ENCODE data around the genes PPY and PYY.

- CAGE, long polyA plus RNA: no peak
- RRBS: no CpG with 5 or more reads among the region's 21 CpGs
Observed at GRCh38 chr17:43816356-43817122, 16.4 kb downstream of the MPP3 start.

DNA sequence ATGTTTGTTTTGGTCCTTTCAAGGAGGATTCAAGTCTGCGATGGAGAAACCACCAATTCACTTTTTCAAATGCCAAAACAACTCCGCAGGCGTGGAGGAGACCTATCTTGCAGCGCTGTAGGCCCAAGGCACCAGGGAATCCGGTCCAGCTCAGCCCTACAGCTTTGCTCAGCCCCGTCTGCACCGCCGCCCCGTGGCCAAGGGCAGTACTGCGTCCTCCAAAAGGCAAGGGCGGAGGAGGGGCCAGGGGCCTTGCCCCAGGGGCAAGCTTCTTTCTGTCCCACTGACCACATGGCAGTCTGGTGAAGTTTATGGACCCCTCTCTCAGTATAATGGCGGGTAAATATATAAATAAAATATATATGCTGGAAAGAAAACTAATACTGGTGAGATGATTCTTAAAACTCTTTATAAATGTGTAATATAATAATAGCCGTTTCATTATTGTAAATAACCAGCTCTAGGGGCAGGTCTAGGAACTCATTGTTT is 691 bp upstream of the CD300LG start:
- CAGE, long polyA plus RNA: no peak
- RRBS: no CpG with 5 or more reads among the region's 13 CpGs

DNA sequence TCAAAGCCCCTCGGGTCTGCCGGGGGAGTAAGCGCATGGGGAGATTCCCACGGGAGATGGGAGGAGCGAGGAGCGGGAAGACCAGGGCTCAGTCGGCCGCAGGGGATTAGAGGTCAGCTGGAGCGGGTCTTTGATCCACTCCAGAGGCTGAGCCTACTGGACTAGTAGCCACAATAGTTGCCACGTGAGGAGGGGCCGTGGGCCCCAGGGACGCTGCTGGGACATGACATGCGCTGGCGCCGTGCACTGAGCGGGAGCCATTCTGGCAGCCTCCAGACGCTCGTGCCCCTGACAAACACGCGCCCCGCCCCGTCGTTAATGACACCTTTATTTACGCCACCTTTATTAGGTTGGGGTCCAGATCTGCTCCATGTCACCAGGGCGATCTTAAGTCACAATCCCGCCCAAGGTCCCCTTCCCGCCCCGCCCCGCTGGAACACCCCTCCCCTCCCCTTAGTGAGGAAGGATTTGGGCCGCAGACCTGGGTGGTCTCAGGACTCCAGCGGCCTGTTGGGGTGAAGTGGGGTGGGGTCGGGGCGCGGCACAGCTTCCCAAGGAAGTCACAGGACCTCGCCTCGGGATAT is 15.1 kb downstream of the PPY start:
- CAGE, long polyA plus RNA: no peak
- RRBS: 0% methylated on average over 2 of the region's 36 CpGs

- CAGE, long polyA plus RNA: no peak
- RRBS: no CpG with 5 or more reads among the region's 8 CpGs
Observed at GRCh38 chr17:43942432-43942764, at the start of gene PPY. Gene PPY, minus strand, starts transcription at chr17:43942476.

- CAGE, long polyA plus RNA: no peak
- RRBS: no CpG with 5 or more reads among the region's 13 CpGs
Observed at GRCh38 chr17:43953656-43954149, at the start of gene PYY. Gene PYY, minus strand, starts transcription at chr17:43953940.

DNA sequence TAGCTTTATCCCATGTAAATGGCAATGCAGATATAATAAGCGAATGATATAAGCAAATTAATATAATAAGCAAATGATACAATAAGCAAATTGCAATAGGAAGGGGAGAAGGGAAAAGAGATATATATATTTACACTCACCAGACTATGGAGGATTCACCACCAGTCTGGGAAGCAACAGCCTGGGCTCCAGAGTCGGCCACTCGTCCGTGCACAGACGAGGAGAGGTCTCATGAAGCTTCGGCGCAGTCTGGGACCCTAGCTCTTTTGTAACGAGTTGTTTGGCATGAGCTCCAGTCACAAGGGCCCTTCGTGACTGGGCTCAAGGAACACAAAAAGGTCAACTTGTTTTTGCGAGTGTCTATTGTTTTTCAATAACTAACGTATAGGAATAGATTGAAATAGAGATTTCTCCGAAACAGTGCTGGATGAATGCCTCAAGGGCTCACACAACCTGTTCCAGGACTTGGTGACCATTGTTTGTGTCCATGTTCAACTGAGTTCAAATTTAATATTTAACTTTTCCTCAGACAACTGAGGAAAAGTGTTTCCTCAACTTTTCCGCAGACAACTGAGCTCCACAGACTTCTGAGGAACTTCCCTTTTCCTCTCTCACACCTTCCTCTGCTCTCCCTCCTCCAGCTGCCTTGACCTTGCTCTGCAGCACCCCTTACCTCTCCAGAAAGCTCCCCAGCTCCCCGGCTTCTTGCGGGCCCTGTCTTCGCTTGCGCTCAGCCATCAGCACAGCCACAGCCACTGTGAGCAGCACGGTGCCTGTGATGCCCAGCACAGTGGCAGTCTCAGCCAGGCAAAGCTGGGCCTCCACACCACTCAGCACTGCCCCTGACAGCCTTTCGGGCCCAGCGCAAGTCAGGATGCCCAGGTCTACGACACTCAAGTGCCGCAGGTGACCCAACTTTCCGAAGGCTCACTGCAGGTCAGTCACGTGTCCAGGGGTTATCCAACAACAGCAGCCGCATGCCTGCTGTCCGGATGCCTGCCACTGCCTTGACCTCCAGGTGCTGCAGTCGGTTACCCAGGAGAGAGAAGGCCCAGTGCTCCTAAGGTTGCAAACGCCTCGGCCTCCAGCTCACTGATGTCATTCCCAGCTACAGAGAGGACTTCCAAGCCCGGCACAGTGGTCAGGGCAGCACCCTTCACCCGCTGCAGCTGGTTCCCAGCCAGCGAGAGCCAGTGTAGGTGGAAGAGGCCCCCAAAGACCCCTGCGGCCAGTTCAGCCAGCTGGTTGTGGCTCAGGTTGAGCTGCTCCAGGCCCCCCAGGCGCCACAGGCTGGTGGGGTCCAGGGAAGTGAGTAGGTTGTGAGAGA is 8.6 kb upstream of the TMEM101 start:
- CAGE, long polyA plus RNA: no peak
- RRBS: no CpG with 5 or more reads among the region's 34 CpGs

- CAGE, long polyA plus RNA: no peak
- RRBS: no CpG with 5 or more reads among the region's 3 CpGs
Observed at GRCh38 chr17:44052959-44053513, 13.4 kb downstream of the LSM12 start.

- CAGE, long polyA plus RNA: no peak
- RRBS: no CpG with 5 or more reads among the region's 16 CpGs
Observed at GRCh38 chr17:44086770-44087426, 16.4 kb downstream of the G6PC3 start.

DNA sequence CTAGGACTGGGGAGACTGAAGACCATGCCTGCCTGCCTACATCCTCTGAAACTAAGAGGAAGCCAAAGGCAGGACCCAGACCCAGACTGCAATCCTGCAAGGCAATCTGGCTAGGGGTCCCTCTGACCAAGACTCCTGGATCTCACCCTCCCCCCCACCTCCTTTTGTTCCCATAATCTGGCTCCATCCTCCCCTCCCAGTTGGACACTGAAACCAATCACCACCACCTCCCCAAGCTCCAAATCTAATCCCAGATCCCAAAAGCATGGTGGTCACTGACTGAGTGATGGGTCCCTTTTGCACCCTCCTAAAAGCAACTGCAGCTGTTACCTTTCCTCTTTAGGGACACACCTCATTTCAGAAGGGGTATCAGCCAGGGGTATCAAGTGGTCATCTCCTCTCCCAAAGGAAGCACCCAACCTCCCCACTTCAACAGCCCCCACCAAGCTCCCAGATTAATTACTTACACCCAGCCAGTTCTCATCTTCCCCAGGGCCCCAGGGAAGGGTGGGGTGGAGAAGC is 1.2 kb downstream of the HDAC5 start:
- CAGE, long polyA plus RNA: no peak

GRCh38 chr17:44138711-44139114 is 3.0 kb upstream of the HROB start:
- CAGE, long polyA plus RNA: no peak
- RRBS: no CpG with 5 or more reads among the region's 11 CpGs

DNA sequence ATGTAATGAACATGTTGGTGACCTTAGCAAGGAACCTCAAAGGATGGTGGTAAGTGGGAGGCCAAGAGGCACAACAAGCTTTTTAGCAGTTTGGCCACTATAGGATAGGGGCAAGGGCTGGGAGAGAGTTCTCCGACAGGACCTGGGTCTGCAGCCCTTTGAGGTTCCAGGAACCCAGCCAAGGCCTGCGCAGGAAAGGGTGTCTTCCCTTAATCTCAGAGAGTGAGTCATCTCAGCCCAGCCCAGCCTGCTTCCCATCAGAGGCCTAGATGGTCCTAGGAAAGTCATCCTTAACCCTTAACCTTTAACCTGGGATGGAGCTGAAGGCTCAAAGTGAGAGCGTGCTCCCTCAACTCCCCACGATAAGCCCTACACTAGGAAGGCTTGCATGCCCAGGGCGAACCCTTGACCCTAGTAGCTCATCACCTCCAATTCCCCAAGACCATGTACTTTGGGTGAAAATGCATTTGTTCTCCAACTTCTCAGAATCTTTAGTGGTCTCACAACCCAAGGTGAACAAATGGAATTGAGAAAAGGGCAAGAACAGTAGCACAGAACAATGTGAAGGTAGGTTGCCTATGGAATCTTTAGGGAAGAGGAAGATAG is 4.7 kb upstream of the ATXN7L3 start:
- CAGE, long polyA plus RNA: no peak
- RRBS: no CpG with 5 or more reads among the region's 5 CpGs

- CAGE, long polyA plus RNA: no peak
- RRBS: no CpG with 5 or more reads among the region's 7 CpGs
Observed at GRCh38 chr17:44338570-44339093, 6.5 kb upstream of the GRN start.

GRCh38 chr17:44348004-44348510 is 3.0 kb downstream of the GRN start:
- CAGE, long polyA plus RNA: no peak
- RRBS: no CpG with 5 or more reads among the region's 1 CpG

DNA sequence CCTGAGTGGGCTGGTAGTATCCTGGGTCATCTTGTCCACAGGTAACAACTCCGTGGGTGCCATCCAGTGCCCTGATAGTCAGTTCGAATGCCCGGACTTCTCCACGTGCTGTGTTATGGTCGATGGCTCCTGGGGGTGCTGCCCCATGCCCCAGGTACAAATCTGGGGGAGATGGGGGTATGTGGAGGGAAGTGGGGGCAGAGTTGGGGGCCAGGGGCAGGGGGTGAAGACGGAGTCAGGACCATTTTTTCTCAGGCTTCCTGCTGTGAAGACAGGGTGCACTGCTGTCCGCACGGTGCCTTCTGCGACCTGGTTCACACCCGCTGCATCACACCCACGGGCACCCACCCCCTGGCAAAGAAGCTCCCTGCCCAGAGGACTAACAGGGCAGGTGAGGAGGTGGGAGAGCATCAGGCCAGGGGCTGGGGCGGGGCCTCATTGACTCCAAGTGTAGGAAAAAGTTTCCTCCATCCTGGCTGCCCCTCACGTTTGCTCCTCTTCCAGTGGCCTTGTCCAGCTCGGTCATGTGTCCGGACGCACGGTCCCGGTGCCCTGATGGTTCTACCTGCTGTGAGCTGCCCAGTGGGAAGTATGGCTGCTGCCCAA is 5.2 kb downstream of the GRN start:
- CAGE, long polyA plus RNA: no peak
- RRBS: no CpG with 5 or more reads among the region's 18 CpGs

- CAGE, long polyA plus RNA: no peak
- RRBS: no CpG with 5 or more reads among the region's 39 CpGs
Observed at GRCh38 chr17:44362928-44363558, 610 bp downstream of the FAM171A2 start.

DNA sequence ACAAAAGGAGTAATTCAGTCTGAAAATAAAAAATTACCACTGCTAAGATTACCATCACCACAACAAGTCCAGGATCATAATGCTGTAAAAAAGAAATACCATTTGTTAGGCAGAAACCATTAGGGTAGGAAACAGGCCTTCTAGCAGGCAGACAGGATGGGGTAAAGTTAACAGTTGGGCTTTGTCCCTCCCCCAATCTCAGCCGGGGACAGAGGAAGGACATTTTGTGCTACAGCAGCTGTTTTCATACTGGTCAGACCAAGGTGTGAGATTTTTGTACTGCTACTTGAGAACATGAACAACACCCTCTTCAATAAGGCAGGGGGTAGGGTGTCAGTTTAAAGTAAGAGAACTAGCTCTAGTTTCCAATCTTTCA is 49.2 kb upstream of the ITGA2B start:
- CAGE, long polyA plus RNA: no peak
- RRBS: no CpG with 5 or more reads among the region's 1 CpG

- CAGE, long polyA plus RNA: no peak
- RRBS: no CpG with 5 or more reads among the region's 9 CpGs
Observed at GRCh38 chr17:44453364-44454245, 49.6 kb downstream of the GPATCH8 start.

- CAGE, long polyA plus RNA: no peak
- RRBS: no CpG with 5 or more reads among the region's 2 CpGs
Observed at GRCh38 chr17:44542366-44542725, 14.9 kb upstream of the FZD2 start.

- CAGE, long polyA plus RNA: no peak
- RRBS: 22% methylated on average over 1 of the region's 7 CpGs
Observed at GRCh38 chr17:44979395-44979907, 11.3 kb upstream of the C1QL1 start.

- CAGE, long polyA plus RNA: no peak
- RRBS: 1% methylated on average over 44 of the region's 85 CpGs
Observed at GRCh38 chr17:45018782-45019785, 32.3 kb downstream of the DCAKD start.